ENCODE data around the genes STAT6 and CDK4.

- PRO-cap, result no peak
- RAMPAGE, long total RNA, 4 experiments, result start-site peak on the plus strand in 3 of 4 experiments, at chr12:57111420-57111463 at its widest, 7 to 13 reads per replicate; start-site peak on the minus strand in 4 of 4 experiments, at chr12:57111162-57111376 at its widest, 46 to 345 reads per replicate
Measured at GRCh38 chr12:57111098-57111591, at the start of gene STAT6. STAT6 (minus strand) TSS chr12:57111362.

GRCh38 chr12:57118829-57119469 is 7.8 kb upstream of the STAT6 start:
- PRO-cap, result no peak
- RAMPAGE, long total RNA, 4 experiments, result no peak in any of the 4 experiments

GRCh38 chr12:57135913-57136391 is 7.7 kb downstream of the LRP1 start:
- PRO-cap, result no peak
- RAMPAGE, long total RNA, 4 experiments, result no peak in any of the 4 experiments

GRCh38 chr12:57142029-57142638 is 13.9 kb downstream of the LRP1 start:
- PRO-cap, result no peak
- RAMPAGE, long total RNA, 4 experiments, result no peak in any of the 4 experiments

DNA sequence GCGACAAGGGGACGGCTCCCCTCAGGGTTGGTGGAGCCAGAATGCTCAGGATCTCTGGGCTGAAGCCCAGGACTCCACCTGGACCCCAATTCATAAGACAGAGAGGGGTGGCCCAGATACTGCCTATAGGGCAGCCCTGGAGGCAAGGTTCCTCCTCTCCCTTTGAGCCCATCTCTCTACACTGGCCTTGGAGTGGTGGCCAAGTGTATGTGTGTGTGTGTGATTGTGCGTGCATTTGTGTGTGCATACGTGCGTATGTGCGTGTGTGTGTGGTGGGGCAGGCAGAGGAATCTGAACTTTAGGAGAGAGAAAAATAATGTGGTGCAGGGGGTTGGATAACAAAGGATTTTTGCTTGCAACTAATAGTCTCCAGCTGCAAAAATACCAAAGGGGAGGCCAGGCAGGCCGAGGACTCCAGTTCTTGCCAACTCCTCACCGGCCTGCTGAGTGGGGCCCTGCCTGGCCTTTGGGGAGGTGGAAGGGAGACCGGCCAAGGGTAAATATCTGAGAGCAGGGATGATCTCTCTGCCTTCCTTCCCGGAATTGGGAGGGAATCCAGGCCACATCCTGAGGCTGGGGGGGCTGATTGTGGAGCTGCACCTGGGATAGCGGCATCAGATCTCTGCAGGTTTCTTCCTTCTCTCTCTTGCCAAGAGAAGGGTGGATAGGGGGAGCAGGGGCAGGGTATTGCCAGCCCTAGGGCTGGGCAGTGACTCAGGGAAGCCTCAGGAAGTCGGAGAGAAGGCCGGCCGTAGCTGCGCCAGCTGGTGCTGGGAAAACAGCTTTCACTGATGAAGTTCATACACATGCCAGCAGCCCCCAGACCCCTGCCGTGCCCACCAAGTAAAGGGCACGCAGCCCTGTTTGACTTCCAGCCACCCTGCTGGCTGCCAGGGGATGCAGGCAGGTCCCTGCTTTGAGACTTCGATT is 23.5 kb downstream of the LRP1 start:
- PRO-cap, result no peak
- RAMPAGE, long total RNA, 4 experiments, result no peak in any of the 4 experiments

GRCh38 chr12:57169389-57169860 is 41.1 kb downstream of the LRP1 start:
- PRO-cap, result no peak
- RAMPAGE, long total RNA, 4 experiments, result no peak in any of the 4 experiments

- PRO-cap, result no peak
- RAMPAGE, long total RNA, 4 experiments, result no peak in any of the 4 experiments
Measured at GRCh38 chr12:57185452-57186062, 31.0 kb upstream of the NXPH4 start.

DNA sequence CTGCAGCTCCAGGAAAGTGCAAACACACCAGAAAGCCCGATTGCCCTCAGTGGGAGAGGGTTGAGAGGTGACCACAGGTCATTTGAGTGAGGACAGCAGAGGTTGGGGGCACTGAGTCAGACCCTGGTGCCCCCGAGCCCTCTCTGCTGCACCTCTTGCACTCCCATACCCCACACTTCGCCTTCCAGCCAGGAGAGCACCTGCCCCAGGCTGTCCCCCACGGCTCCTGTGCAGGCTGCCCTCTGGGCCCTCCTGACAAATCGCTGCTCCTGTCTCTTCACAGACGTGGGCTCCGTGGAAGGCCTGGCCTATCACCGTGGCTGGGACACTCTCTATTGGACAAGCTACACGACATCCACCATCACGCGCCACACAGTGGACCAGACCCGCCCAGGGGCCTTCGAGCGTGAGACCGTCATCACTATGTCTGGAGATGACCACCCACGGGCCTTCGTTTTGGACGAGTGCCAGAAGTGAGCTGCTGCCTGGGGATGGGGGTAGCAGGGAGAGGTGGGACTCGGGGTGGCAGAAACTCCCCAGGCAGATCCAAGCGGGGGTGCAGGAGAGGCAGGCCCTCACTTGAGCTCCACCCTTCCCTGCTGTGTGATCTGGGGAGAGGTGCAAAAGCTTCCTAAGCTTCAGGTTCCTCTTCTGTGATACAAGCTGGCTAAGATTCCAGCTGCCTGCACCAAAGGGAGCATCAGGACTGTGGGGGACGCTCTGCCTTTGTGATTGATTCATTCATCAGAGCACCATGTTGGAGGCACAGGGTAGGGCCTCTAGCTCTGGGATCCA is 29.4 kb upstream of the NXPH4 start:
- PRO-cap, result no peak
- RAMPAGE, long total RNA, 4 experiments, result no peak in any of the 4 experiments

DNA sequence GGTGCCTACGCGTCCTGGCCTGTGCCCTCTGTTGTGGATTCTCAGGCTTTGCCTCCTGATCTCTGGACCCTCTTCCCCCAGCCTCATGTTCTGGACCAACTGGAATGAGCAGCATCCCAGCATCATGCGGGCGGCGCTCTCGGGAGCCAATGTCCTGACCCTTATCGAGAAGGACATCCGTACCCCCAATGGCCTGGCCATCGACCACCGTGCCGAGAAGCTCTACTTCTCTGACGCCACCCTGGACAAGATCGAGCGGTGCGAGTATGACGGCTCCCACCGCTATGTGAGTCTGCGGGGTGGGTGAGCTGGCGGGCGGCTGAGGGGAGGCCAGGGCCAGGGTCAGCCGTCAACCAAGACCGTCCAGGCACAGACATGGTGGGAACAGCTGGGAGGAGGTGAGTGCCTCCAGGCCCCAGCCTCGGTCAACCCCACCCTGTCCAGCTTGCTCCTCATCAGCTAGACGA is 25.8 kb upstream of the NXPH4 start:
- PRO-cap, result no peak
- RAMPAGE, long total RNA, 4 experiments, result no peak in any of the 4 experiments

- PRO-cap, result no peak
- RAMPAGE, long total RNA, 4 experiments, result no peak in any of the 4 experiments
Measured at GRCh38 chr12:57226794-57227350, 2.6 kb upstream of the SHMT2 start.

- PRO-cap, result no peak
- RAMPAGE, long total RNA, 4 experiments, result no peak in any of the 4 experiments
Measured at GRCh38 chr12:57240941-57242016, 4.4 kb upstream of the NDUFA4L2 start.

DNA sequence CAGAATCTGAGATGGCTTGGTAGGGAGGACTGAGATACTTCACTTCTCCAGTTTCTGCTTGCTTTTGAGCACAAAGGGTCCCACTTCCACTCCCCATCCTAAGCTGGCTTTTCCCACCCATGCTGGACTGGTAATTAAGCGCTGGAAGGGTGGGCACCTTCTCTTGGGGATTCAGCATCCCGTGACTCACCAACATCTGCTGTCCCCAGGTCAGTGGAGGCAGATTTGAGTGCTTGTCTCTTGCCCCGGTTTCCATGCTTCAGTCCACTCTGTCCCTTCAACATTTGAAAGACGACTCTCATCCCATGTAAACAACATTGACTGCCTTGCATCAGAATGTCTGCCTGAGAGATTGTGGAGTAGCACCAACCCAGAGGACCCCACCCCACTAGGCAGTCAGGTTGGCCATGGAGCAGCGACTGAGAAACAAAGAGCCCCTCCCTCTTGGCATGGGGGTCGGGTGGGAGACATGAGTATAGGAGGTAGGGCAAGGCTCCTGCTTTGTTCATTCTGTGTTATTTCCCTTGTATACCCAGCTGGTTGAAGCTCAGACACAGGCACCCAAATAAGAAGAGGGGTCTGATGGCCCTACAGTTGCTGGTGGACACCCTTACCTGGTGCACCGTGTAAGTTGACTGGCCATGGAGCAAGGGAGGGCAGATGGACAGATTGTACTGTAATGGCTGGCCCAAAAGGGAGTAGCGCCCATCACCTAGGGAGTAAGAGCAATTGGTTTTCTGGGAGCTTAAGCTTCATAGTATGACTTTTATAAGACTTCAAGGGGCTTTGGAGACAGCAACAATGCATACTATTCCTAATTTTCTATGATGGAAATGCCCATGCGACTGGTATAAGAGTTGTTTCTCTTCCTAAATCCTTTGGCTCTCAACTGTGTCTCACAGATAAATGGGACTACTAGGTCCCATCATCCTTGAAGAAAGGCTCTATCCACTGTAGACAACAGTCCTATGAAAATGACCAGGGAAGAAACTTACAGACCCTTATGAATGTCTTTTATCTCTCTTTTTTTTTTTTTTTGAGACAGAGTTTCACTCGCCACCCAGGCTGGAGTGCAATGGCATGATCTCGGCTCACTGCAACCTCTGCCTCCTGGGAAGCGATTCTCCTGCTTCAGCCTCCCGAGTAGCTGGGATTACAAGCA is 5.2 kb upstream of the STAC3 start:
- PRO-cap, result no peak
- RAMPAGE, long total RNA, 4 experiments, result no peak in any of the 4 experiments

GRCh38 chr12:57470989-57471443 is 8.7 kb downstream of the ARHGAP9 start:
- PRO-cap, result no peak
- RAMPAGE, long total RNA, 4 experiments, result no peak in any of the 4 experiments

- PRO-cap, result no peak
- RAMPAGE, long total RNA, 4 experiments, result no peak in any of the 4 experiments
Measured at GRCh38 chr12:57488214-57489303, 691 bp downstream of the MARS1 start.

GRCh38 chr12:57516746-57517735 is 3.3 kb downstream of the DDIT3 start:
- PRO-cap, result no peak
- RAMPAGE, long total RNA, 4 experiments, result no peak in any of the 4 experiments

- PRO-cap, result no peak
- RAMPAGE, long total RNA, 4 experiments, result no peak in any of the 4 experiments
Measured at GRCh38 chr12:57538927-57539862, 7.8 kb downstream of the DCTN2 start.

GRCh38 chr12:57550433-57551128 is 737 bp downstream of the KIF5A start:
- PRO-cap, result no peak
- RAMPAGE, long total RNA, 4 experiments, result no peak in any of the 4 experiments

DNA sequence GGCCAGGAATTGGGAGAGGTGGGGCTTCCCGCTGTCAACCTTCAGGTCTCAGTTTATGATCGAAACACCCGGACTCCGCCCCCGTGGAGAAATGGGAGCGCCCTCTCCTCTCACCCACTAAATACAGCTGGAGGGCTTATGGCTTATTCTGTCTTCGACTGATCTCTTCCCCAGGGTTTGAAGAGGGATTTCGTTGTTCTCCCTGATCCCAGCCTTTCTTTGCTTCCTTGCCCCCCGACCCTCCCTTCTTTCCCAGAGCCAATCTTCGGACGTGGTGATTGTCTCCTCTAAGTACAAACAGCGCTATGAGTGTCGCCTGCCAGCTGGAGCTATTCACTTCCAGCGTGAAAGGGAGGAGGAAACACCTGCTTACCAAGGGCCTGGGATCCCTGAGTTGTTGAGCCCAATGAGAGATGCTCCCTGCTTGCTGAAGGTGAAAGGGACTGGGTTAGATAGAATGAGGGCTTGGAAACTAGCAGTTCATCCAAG is 606 bp downstream of the OS9 start:
- PRO-cap, result no peak
- RAMPAGE, long total RNA, 4 experiments, result no peak in any of the 4 experiments

- PRO-cap, result no peak
- RAMPAGE, long total RNA, 4 experiments, result no peak in any of the 4 experiments
Measured at GRCh38 chr12:57750941-57751426, 1.1 kb downstream of the CDK4 start.

DNA sequence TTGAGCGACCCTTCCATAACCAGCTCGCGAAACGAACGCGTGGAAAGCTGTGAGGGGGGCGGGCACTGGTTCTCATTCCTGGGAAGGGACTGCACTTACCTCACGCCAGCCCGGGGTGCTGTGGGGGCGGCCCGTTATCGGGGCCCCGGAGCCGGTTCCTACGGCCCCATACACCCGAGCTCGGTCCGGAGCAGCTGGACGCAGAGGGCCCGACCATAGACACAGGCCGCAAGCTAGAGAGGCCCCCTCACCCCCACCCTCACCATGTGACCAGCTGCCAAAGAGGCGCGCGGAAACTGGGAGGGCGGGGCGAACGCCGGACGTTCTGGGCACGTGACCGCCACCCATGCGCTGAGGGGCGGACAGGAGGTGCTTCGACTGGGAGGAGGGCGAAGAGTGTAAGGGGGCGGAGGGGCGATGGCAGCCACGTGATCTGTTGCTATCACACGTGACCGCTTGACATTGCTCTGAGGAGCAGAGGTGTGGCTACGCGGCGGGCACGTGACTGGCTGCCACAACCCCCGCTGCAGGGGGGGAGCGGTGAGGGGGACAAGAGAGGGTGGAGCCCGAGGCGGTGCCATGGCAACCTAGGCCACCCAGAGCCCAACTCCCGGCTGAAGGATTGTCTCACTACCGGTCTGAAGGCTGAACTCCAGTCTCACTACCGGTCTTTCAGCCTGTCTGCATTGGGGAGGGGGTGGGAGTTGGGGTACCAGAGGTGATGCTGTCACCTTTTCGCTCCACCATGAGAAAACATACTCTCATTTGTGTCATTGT is at the start of gene CDK4:
TSS of gene CDK4 (minus strand) at position 235 of the 777 bp plus-strand sequence.
- PRO-cap, result unidirectional peak, minus-strand start at position 223 of the sequence
- RAMPAGE, long total RNA, 4 experiments, result start-site peak on the minus strand in 4 of 4 experiments, centred at positions 222 to 251 of the sequence, 185 to 1,138 reads per replicate

All from omental fat pad (tissue), 4 donors.